SJCRH30 (cell line): ENCODE measurements around the gene SH3TC2.

DNA sequence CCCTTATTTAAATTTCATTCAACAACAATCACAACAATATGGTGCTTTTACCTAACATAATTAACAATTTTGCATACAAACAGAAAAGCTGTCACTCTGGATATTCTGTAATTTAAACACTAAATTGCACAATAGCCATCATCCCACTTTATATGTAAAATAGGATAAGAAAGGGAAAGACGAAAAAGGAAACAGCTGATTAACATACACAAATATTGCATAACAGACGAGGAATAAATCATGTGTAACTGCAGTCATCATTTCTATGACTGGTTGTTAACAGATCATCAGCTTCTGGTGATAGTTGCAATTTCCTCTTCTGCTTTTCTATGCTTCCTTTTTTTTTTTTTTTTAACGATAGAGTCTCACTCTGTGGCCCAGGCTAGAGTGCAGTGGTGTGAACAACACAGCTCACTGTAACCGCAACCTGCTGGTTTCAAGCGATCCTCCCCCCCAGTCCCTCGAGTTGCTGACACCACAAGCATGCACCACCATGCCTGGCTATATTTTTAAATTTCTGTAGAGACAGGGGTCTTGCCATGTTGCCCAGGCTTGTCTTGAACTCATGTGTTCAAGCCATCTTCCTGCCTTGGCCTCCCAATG, 22.5 kb upstream of the JAKMIP2 start:
- RAMPAGE, long total RNA = no peak

DNA sequence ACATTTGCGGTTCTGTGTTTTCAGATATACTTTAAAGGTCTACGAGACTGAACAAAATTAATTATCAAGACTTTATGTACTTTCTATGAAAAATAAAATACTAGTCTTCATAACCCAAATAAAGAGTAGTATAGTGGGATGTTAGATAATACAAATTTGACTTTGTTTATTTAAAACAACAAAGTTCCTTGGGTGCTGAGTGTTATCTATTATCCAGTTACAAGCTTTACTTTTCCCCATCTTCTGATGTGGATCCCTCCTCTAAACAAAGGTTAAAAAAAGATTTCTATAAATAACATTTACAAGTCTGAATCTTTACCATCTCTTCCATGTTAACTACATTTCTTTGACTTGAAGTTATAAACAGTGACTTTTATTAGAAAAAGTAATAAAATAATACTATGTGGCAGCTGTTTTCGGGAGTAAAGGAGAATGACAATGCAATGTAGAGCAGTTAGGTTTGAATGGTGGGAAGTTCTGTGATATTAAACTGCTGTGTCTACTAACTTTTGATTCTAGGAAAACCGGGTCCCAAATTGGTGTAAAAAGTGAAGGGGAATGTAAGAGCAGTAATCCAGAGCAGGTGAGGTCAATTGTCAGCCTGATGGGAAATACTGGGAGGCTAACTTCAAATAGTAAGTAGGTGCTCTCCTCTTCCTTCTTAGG, 24.4 kb downstream of the SPINK5 start:
- RAMPAGE, long total RNA = no peak

- RAMPAGE, long total RNA = no peak
Measured at GRCh38 chr5:148093935-148094529, 30.3 kb downstream of the SPINK5 start.

DNA sequence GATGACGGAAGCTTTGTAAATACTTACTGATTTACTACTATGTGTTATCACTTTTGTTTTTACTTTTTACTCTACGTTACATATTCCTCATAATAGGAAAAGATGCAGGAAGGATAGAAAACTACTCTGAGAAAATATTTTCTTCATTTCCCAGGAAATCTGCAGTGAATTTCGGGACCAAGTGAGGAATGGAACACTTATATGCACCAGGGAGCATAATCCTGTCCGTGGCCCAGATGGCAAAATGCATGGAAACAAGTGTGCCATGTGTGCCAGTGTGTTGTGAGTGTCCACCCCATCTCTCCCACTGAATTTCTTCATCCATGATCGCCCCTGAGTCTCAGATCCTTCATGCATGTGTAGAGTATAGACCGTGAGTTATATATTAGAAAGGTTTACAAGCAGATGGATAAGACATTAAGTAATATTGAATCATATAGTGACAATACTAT, 43.1 kb downstream of the SPINK5 start:
- RAMPAGE, long total RNA = no peak

GRCh38 chr5:148342920-148343417, 7.6 kb downstream of the SPINK9 start:
- RAMPAGE, long total RNA = no peak

DNA sequence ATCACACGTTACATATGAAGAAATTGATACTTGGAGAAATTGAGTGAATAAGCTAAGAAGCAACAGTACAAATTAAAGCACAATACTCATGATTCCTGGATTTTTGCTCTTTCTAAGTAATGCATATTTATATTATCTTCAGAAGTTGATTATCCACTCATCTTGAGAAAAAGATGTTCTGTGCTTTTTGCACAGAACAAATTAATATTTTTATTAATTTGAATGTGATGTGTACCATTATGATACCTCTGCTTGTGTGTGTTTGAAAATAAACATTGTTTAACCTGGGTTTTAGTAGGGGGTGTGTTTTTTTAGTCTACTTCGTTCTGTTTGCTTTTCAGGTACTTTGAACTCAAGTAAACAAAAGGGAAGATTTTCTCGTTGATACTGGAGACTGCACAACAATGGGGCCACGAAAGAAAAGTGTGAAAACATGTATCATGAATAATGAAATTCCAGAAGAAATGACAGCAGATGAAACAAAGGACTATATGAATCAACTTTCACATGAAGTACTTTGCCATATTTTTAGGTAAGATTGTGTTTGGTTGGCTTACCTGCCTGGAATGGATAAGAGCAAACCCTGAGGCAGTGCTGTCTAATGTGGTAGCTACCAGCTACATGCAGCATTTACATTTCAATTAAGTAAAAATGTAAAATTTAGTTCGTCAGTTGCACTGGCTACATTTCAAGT, 10.8 kb downstream of the FBXO38 start:
- RAMPAGE, long total RNA = no peak

DNA sequence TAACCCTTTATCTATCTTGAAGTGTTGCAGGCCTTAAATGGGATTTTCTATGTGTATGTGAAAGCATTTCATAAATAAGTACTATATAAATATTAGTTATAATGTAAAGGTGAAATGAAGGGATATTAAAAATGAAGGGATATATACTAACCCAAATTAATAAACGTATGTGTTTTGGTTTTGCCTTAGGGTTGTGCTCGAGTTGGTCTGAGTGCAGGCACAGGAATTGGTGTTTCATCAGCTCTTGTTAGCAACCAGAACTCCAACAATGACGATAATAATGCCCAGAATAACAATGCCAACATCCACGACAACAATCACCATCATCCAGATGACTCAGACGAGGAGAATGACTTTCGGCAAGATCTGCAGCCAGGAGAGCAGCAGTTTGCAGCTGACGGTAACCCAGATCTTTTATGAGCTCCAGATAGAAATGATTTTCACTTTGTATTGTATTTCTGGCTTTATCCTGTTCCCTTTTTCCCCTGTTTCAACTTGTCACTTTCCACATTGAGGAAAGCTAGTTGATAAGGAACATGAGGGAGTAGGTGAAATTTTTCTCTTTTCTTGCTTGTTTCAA, 33.1 kb downstream of the FBXO38 start:
- RAMPAGE, long total RNA = no peak

GRCh38 chr5:148826888-148827244, 455 bp downstream of the ADRB2 start:
- RAMPAGE, long total RNA = no peak

GRCh38 chr5:148834560-148835045, 8.2 kb downstream of the ADRB2 start:
- RAMPAGE, long total RNA = no peak

DNA sequence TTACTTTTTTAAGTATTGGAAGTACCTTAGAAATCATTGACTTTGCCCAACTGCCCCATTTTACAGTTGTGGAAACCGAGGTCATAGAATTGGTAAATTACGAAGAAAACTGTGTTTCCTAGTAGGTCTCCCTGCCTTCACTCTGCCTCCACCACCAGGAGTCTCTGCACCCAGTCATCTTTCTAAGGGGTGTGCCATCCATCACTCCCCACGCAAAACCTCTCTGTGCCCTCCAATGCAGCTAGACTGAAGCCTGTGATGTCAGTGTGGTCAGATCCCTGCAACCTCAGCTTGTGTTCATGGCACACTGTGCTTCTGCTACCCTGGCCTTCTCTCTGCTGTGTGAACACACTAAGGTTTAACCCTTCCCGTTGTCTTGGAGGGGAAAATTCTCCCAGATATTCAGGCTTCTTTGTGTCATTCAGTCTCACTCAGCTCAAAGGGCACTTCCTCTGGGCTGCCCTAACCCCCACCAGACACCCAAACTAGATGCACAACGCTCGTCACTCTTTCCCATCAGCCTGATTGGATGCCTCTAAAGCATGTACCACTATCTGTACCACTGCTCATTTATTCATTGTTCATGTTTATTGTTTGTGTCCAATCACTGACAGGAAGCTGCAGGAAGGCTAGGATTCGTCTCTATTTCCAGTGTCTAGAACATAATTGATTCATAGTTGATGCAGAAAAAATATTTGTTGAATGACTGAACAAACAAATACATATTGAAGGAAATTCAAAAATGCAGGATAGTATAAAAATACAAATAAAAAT, 18.4 kb downstream of the ADRB2 start:
- RAMPAGE, long total RNA = no peak

- RAMPAGE, long total RNA = no peak
Measured at GRCh38 chr5:149062963-149063675, at the start of gene SH3TC2. TSS of gene SH3TC2 (minus strand) at chr5:149063062.

DNA sequence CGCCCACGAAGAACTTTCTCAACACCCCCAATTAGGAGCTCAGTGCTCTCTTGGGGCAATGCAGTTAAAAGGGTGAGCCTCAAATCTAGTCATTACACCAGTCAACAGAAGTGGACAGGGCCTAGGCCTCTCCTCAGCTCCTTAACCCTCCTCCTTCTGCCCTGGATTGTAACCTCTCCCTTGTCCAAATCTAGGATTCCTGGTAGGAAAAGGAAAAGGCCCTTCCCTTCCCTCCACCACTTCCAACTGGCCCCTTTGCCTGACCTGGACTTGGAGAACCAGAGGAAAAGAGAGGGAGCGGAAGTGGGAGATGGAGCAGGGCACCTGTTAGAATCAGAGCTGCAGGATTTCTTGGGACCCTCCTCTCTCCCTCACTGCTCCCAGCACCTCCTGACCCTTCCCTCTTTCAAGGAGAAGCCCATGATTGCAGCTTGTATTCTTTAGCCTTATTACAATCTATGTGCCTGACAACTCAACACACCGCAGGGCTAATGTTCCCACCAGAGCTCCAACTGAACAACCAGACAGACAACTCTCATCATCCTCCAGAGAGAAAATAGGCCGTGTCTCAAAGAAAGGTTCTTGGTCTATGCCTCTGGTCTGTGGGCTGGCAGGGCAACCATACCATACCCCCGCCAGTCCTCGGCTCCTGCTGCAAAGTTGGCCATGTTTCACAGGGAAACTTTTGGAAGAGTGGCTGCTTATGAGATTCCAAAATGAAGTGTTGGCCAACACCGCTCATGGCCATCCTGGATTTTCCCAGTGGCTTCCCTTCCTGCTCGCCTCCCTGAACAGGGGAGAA, 12.6 kb upstream of the AFAP1L1 start:
- RAMPAGE, long total RNA = no peak

GRCh38 chr5:149288399-149289039, 16.9 kb downstream of the AFAP1L1 start:
- RAMPAGE, long total RNA = no peak

GRCh38 chr5:149332535-149332944, 12.8 kb upstream of the GRPEL2 start:
- RAMPAGE, long total RNA = no peak

GRCh38 chr5:149358793-149359466, 1.1 kb downstream of the PCYOX1L start:
- RAMPAGE, long total RNA = no peak

GRCh38 chr5:149389359-149390131, 10.5 kb upstream of the IL17B start:
- RAMPAGE, long total RNA = no peak

GRCh38 chr5:149419818-149420896, 41.1 kb upstream of the IL17B start:
- RAMPAGE, long total RNA = no peak

DNA sequence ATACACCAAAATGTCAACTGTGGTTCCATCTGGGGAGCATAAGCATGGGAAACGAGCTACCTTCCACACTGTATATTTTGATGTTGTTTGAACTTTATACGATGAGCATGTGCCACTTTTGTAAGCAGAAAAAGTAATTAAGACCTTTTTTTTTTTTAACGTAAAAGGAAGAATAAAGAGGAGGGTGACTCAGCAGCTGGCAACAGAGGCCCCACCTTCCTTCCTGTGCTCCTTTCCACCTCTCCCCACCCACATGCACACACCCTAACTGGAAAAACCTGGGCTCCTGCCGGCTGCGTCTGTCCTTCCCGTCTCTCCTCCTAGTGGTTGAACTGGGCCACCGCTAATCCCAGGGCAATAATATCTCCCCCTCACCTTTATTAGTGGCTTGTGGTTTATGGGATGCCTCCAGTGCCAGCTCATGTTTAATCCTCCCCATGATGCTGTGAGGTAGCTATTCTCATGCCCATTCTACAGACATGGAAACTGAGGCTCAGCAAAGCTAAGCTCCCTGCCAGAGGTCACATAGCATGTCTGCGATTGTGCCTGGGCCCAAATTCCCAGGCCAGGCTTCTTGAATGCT, 60.8 kb upstream of the IL17B start:
- RAMPAGE, long total RNA = no peak

DNA sequence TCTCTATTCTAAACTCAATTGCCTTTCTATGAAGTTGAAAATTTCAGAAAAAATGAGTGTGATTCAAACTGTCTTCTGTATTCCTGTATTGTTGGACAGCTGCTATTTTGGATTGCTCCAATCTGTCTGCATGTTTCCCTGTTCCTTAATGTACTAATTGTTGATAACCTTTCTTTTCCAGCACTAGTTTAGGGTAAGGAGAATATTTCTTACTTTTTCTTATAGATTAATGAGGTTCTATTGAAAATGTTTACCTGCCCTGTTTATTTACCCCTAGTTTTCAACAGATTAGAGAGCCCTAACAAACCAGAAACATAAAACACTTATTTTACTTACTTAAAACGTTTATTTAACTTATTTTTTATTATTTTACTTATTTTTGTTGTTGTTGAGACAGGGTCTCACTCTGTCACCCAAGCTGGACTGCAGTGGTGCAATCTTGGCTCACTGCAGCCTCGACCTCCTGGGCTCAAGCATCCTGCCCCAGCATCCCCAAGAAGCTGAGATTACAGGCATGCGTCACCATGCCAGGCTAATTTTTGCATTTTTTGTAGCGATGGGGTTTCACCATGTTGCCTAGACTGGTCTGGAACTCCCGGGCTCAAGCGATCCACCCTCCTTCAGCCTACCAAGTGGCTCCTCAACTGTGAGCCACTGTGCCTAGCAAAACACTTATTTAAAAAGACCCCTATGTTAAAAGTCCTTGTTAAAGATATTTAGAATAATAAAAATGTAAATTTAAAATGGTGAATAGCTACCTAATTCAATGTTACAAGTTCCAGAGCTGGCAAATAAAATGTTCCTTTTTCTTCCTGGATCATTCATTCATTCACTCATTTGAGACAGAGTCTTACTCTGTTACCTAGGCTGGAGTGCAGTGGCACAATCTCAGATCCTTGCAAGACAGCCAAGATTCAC, 42.4 kb downstream of the CSNK1A1 start:
- RAMPAGE, long total RNA = no peak

DNA sequence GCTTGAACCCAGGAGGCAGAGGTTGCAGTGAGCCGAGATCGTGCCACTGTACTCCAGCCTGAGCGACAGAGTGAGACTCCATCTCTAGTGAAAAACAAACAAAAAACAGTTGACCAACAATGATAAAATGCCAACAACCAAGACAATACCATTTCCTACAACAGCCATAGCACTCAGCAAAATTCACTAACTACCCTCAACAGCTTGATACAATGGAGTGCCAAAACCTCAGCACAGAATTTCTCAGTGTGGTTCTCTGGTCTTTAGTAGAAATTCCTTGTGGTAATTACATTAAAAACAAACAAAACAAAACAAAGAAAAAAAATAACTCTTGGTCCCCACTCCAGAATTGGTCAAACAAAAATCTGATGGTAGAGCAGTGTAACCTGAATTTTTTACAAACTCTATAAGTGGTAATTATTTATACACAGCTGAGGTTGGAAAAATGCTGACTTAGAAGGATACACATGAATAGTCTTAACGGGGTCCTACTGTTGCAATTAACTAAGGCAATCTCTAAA, 13.9 kb downstream of the CSNK1A1 start:
- RAMPAGE, long total RNA = no peak